A375 (cell line): Measurements from ENCODE around the genes PCLO, DMTF1 and ABCB4.

DNA sequence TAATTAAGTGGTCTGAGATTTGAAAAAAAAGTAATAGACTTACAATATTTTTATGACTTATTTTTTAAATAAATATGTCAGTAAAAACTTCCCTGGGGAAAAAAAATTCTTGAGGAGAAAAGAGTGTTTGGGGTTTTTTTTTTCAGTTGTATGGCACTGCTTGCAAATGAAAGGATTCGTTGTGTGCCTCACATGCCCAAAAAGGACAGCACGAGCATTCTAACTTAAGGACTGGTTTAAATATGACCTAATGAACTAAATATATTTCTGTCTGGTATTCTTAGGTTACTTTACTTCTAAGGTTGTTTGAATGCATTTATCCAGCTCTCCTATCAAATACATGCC is 1.0 kb upstream of the CD36 start:
- RAMPAGE, long total RNA, result no peak

DNA sequence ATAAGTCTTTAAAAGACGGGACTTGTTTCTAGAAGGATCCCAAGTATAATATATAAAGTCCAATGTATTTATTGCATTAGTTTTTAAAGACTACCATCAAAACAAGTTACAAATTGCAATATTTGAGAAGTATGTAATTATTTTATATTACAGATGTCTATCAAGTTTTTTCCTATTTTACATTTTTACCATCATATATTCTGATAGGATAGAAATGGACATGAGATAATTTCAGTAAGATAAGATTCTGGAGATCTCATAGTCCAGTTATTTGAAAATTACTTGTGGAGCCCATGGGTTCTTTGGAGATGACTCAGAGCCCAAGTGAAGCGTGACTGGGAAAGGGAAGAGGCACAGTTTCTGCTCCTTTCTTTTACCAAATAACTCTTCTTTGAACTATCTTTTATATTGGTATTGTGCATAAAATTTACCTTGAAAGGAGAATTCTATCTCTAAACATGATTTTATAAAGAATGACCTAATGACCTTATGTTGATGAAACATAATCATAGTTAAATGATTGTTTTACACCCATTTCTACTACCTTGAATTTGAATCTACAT is 2.4 kb downstream of the CD36 start:
- RAMPAGE, long total RNA, result no peak

DNA sequence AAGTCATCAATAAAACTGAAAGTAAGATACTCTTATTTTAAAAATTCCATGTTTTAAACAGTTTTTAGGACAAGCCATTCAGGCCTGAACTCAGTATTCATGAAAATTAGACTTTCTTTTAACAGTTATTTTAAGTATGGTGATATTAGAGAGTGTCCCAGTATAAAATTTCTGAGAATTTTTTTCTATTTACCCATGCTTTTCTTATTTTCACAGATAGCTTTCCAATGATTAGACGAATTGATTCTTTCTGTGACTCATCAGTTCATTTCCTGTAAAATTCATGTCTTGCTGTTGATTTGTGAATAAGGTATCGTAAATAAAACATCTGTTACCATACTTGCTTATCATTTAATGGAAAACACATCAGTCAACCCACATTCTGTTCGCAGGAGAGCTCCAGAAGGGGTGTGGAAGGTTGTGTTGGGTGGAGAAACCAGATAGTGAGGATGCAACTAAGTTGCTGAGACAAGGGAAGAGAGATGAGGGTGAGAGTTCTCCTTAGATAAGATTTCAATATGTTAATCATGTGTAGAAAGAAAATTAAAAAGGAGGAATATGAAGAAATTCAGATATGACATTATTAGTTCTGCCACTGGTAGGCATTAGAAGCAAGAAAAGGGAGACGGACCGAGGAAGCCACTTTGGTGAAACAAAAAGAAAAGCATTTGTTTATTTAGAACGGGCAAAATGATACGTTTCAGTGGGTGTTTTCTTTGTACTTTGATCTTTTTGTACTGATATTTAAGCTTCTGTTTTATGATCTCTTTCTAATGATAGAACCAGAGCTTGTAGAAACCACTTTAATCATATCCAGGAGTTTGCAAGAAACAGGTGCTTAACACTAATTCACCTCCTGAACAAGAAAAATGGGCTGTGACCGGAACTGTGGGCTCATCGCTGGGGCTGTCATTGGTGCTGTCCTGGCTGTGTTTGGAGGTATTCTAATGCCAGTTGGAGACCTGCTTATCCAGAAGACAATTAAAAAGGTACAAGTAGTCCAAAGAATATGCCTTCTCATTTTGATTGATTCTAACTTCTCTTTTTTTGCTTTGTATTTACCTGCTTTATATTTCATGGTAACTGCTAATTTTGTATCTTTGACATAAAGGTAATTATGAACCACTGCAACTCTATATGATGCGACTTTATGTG is 7.8 kb downstream of the CD36 start:
- RAMPAGE, long total RNA, result no peak

DNA sequence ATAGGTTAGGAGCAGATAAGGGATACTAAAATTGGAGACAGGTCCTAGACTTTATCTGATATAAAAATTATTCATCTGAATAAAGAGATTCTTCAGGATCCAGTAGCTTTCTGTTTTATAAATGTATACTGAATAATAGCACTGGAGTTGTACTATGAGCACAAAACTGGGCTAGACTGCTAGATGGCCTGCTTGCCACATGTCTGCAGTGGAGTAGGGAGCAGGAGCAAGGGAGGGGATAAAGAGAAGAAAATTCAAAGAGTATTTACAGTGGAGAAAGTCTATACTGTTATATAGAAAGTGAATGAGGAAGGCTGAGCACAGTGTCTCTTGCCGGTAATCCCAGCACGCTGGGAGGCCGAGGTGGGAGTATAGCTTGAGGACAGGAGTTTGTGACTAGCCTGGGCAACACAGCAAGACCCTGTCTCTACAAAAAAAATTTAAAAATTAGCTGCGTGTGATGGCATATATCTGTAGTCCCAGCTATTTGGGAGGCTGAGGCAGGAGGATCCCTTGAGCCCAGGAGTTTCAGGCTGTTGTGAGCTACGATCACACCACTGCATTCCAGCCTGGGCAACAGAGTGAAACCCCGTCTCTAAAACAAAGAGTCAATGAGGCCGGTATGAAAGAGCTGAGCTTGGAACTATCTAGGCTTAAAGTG is 41.7 kb downstream of the CD36 start:
- RAMPAGE, long total RNA, result no peak

- RAMPAGE, long total RNA, result no peak
Observed at GRCh38 chr7:80922088-80922526, 3.3 kb upstream of the SEMA3C start.

DNA sequence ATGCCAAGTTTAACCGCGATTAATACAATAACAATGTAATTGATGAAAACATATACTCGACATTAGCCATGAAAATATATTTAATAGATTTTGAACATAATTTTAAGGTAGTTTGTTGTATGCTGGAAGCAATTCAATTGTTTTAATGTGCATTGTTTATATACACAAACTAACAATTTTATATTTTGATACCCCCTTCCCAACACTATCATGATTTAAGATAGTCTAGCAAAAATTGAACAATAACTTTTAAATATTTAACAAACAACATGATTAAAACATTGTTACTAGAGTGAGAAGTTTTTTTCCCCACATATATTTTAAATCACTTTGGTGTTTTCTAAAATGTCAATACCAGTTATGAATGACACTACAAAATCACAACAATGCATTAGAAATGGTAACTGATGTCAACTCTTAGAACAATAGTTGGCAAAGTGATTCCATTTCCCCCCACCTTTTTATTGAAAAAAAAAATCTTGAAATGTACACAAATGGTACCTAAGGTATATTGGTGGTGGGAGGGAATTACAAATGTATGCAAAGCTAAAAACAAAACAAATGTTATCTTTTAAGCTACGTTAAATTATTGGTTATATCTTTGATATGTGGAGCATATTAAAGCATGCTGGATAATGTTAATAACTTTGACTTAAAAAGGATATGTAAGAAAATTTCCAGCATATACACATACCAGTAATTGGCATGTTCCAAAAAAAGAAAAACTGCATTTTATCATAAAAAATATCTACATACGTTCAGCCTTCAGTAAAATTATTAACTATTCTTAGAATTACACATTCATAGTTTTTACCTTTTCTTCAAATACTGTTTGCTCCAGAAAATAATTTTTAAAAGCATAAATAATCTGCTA is 178.4 kb upstream of the HGF start:
- RAMPAGE, long total RNA, result no peak

DNA sequence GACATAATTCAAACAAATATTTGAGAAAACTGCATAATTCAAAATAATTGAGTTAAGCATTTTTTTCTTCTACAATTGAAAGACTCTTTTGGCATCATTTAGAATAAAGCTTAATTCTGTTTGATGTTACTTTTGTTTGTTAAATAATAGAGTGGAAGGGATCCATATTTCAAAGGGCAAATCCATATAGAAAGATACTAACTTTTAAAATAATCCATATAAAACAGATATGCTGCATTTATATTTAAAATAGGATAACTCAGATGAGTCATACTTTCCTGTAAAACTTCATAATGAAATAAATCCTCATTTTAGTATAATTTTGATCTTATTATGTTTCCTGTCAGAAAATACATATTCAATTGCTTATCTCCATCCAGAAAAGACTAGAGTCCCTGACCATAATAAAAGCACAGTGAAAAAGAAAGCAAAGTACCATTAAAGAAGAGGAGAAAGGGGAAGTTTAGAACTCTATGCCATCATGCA is 323.6 kb downstream of the PCLO start:
- RAMPAGE, long total RNA, result no peak

DNA sequence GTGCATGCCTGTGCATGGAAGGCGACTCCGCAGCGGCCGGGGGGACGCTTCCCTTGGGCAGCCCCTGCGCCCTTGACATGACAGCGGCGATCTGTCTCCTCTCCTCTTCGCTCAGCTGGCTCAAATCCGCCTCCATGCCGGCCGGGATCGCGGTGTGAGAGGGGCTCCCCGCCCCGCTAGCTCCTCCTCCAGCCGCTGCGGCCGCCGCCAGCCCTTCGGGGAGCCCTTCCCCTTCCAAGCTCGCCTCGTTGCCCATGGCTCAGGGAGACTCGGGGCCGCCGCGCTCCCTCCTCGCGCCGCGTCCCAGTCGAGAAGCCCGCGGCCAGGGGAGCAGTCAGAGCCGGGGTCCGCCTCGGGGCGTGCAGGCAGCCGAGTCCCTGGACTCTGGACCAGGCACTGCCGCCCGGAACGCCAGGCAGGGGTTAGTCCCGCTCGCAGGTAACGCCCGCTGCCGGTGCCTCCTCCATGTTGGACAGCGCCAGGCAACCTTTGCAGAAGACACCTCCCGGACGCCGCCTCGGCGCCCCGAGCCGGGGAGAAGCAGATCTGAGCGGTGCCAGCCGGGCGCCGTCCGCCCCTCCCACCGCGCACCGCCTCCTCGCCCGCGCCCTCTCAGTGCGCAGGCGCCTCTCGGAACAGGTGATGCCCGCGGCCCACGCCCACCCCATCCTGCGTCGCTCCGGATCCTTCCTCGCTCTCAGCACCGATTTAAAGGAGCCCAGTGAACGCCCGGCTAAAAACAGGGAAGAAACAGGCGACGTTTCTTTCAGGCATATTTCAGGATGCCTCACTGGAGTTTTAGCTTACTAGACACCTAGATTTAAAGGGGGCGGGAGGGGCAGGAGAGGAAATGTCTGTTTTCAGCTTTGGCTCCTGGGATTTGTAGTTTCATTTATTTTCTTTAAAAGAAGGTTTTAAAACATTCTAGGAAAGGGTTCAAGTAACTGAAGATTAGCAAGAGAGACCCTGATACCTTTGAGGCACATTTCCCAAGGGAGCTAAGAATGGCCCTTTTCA is at the start of gene PCLO:
PCLO (minus strand) TSS at position 548 of the 1,017 bp plus-strand sequence.
- RAMPAGE, long total RNA, result no peak

- RAMPAGE, long total RNA, result no peak
Observed at GRCh38 chr7:85106409-85107181, 80.3 kb downstream of the SEMA3D start.

- RAMPAGE, long total RNA, result no peak
Observed at GRCh38 chr7:85185383-85186567, 1.1 kb downstream of the SEMA3D start.

DNA sequence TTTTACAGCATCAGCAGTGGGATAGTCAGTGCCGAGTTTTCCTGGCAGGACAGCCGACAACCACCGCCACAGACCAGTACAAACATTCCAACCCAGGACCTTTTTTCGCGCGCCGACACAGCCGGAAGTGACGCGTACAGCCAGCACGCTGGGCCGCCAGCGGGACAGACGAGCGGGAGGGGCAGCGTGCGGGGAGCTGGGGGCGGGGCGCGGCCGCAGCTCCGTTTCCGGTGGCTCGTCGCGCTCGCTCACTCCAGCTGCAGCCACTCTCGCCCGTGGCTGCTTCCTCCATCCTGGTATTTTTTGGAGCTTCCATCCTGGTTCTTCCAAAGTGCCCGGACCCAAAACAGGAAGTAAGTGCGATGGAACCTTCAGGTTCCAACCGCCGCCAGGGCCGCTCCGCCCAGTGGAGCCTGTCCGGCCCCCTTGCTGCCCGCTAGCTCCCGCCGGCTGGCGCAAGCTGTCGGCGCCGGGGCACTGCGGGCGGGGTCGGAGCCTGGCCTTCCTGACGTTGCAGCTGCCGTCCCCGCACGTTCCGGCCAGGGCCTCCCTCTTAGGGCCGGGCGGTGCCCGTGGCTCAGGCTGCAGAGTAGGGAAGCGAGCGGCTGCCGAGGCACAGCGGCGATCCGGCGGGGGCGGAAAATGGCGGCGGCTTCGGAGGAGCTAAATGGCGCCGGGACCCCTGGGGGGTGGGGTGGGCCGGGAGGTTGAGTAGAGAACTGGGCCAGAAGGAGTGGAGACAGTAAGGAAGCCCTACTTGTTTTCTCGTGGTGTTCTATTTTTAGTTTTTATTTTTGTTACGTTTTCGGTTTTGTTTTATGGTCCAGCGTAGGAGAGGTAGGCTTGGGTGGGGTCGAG is at the start of gene DMTF1:
DMTF1 (plus strand) TSS at position 251 of the 858 bp plus-strand sequence.
- RAMPAGE, long total RNA, result no peak

- RAMPAGE, long total RNA, result no peak
Observed at GRCh38 chr7:87155689-87156373, 3.6 kb downstream of the DMTF1 start.

GRCh38 chr7:87161391-87162089 is 9.3 kb downstream of the DMTF1 start:
- RAMPAGE, long total RNA, result no peak

DNA sequence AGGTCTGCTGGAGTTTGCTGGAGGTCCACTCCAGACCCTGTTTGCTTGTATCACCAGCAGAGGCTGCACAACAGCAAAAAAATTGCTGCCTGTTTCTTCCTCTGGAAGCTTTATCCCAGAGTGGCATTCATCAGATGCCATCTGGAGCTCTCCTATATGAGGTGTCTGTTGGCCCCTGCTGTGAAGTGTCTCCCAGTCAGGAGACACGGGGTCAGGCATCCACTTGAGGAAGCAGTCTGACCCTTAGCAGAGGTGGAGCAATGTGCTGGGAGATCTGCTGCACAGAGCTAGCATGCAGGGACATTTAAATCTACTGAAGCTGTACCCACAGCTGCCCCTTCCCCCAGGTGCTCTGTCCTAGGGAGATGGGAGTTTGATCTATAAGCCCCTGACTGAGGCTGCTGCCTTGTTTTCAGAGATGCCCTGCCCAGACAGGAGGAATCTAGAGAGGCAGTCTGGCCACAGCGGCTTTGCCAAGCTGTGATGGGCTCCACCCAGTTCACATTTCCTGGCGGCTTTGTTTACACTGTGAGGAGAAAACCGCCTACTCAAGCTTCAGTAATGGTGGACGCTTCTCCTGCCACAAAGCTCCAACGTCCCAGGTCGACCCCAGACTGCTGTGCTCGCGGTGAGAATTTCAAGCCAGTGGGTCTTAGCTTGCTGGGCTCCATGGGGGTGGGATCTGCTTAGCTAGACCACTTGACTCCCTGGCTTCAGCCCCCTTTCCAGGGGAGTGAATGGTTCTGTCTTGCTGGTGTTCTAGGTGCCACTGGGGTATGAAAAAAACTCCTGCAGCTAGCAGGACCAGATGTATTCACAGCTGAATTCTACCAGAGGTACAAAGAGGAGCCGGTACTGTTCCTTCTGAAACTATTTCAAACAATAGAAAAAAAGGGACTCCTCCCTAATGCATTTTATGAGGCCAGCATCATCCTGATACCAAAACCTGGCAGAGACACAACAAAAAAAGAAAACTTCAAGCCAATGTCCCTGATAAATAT is 26.4 kb upstream of the CROT start:
- RAMPAGE, long total RNA, result no peak

DNA sequence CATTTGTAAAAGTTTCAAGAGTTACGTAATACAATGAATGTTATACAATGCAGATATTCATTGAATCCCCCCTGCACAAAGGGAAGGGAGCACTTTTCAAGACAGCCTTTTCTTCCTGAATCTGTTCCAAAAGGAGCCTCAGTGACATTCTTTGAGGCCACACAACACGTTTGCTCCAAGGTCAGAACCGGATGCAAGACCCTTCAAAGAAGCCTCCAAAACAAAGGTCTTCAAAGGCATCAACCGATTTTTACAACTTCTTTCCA is 490 bp downstream of the ABCB4 start:
- RAMPAGE, long total RNA, result no peak

DNA sequence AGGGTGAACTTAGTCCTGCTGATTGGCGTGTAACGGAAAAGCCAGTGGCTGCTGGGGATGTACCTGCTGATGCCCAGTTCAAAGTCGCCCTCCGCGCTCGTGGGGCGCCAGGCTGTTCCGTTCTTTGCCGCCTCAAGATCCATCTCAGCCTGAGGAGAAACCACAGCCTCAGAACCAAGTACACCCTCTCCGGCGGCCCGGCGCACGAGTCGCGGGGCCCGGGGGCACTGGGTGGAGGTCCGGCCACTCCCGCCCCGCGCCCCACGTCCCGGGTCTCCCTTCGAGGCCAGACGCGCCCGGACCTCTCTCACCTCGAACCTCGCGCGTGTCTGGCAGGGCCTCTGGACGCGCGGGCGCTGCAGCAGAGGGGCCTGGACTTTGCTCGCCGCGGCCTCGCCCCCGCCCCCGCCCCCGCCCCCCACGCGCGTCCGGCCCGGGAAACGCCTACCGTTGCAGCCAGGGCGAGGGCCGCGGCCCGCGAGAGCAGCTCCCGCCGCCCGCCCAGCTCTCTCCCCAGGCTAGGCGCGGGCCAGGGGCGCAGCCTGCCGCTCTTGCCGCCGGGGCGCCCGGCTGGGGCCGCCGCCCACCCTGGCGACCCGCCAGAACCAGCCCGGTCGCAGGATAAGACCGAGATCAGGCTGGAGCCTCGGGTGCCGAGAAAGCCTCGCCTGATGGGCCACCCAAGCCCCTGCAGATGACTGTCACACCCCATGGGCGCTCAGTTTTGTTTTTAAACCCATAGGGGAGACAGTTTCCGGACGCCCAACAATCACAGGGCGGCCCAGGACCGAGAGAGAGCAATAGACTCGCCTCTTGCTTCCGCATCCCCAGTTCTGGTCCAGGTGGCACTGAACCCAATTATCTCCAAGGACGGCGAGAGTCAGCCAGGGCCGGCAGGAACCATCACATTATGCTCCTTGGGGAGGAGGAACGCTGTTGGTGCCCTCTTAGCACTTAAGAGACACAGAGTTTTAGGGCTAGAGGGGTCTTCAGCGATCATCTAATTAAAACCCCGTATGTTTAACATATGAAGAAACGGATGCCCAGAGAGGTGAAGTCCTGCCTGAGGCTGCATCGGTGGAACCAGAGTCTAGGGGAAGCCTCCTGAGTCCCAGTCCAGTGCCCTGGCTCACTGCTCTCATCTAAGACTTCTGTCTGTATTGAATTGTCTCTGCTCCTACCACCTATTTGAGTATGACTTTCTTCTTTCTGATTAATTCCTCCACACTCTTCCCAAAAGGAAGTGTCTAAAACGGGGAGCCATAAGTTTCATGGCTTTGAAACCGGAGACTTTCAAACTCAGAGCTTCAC is at the start of gene ABCB4:
ABCB4 (minus strand) TSS at position 358 of the 1,311 bp plus-strand sequence.
- RAMPAGE, long total RNA, result no peak

DNA sequence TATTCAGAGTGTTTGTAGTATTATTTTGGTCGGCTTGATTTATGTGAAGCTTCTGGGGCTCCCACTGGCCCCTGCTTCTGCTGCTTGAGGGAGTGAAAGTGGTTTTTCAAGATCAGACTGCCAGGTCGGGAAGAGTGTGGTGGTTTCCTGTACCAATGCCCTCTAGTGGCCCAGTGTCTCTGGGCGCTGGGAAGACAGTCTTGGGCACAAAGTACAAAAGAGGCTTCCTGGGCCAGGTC is 36.5 kb downstream of the ABCB1 start:
- RAMPAGE, long total RNA, result no peak

- RAMPAGE, long total RNA, result no peak
Observed at GRCh38 chr7:88200713-88201435, 19.0 kb downstream of the SRI start.

DNA sequence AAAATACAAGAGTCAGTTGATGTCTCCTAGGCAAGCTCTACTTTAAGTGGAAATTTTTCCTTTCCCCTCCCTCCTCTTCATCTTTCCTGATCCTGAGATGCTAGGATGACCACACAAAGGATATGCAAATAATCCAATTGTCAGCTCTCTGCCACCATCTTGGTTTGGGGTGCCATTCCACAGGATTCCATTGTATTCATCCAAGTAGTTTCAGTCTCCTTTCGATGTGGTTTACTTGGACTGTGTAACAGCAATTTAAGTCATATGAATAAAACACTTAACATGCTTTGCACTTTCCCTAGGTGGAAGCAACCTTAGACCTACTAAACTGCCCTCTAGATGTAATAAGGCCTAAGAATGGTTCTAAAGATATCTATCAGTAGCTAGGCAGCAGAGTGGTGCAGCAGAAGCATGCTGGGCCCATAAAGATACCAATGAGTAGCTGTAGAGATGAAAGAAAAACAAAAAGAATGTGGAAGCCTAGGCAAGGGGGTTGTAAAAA is 2.5 kb upstream of the CFAP69 start:
- RAMPAGE, long total RNA, result no peak

DNA sequence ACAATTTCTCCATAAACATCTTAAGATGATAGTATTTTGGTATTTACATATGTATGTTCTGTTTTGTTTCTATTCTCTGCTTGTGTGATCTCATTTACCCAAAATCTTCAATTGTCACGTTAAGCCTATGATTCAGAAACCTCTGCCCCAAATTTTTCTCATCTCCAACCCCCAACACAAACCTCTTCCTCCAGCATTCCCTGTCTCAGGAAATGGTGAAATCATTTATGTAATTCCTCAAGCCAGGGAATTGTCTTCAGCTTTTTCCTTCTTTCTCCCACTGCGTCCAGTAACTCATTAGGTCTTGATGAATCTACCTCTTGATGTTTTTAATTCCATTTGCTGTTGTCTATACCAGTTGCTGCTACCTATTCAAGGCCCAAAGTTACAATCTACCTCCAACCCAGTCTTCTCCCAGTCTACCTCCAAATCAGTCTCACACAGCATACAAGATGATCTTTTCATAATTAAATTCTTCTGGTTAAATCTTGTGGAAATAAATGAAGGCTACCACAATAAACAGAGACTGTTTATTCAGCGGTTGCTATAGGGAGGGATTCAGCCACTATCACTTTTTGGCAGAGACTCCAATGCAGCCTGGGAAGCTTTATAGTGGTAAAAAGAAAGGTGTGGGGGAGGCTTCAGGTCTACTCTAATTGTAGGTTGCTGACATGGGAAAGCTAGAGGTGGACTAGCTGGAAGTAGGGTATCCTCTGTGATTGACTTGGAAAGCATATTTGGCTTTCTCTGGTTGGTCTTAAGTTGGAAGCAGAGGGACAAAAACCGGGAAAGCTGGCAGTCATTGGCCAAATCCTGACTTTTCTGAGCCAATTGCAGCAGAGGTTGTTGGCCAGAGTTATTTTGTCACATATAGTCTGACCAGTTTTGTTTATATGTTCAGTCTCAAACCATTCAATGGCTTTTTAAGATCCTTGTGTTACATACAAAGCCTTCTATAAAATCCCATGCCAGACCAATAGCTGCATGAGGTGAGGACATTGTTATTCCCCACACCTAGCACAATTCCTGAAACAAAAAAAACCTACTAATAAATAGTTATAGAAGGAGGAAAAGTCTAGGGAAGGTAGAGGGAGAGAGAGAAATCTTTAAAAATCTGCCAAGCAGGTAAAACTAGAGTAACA is 6.0 kb downstream of the CFAP69 start:
- RAMPAGE, long total RNA, result no peak